HT1080 (cell line): ENCODE measurements around a stretch of chr12.

RAMPAGE:
- cytosol, long total RNA: no peak
- long total RNA: no peak
- nucleus, long total RNA: no peak
Measured at GRCh38 chr12:93237136-93237723, 140.5 kb upstream of the NUDT4 start.

RAMPAGE:
- cytosol, long total RNA: no peak
- long total RNA: no peak
- nucleus, long total RNA: no peak
Measured at GRCh38 chr12:93438226-93438695, 3.5 kb downstream of the UBE2N start.

GRCh38 chr12:93571833-93571954, 781 bp upstream of the SOCS2 start:
RAMPAGE:
- cytosol, long total RNA: no peak
- long total RNA: no peak
- nucleus, long total RNA: no peak

GRCh38 chr12:93602865-93603327, 30.4 kb downstream of the SOCS2 start:
RAMPAGE:
- cytosol, long total RNA: no peak
- long total RNA: no peak
- nucleus, long total RNA: no peak

RAMPAGE:
- cytosol, long total RNA: no peak
- long total RNA: no peak
- nucleus, long total RNA: no peak
Measured at GRCh38 chr12:93692677-93693435, 15.7 kb downstream of the CRADD start.

RAMPAGE:
- cytosol, long total RNA: no peak
- long total RNA: no peak
- nucleus, long total RNA: no peak
Measured at GRCh38 chr12:93698461-93699017, 21.4 kb downstream of the CRADD start.

GRCh38 chr12:93701943-93702800, 25.0 kb downstream of the CRADD start:
RAMPAGE:
- cytosol, long total RNA: no peak
- long total RNA: no peak
- nucleus, long total RNA: no peak

GRCh38 chr12:93727815-93728261, 50.7 kb downstream of the CRADD start:
RAMPAGE:
- cytosol, long total RNA: no peak
- long total RNA: no peak
- nucleus, long total RNA: no peak

DNA sequence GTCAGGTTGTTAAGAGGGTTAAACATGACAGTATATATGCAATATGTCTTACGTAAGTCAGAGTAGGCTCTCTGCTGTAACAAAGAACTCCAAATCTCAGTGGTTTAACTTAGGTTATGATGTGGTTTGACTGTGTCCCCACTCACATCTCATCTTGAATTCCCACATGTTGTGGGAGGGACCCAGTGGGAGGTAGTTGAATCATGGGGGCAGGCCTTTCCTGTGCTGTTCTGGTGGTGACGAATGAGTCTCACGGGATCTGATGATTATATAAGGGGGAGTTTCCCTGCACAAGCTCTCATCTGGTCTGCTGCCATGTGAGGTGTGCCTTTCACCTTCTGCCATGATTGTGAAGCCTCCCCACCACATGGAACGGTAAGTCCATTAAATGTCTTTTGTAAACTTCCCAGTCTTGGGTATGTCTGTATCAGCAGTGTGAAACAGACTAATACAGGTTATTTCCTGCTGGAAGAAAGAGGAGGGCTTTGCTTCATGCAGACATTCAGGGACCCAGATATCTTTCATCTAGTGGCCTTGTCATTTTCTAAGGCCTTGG, 96.0 kb downstream of the CRADD start:
RAMPAGE:
- cytosol, long total RNA: start-site peak on the plus strand centred at position 300 of the sequence, 12 bp wide, 45 and 39 reads in 2 replicates
- long total RNA: start-site peak on the plus strand centred at position 317 of the sequence, 44 bp wide, 25 reads
- nucleus, long total RNA: no peak

RAMPAGE:
- cytosol, long total RNA: no peak
- long total RNA: no peak
- nucleus, long total RNA: no peak
Measured at GRCh38 chr12:93785214-93785687, 108.1 kb downstream of the CRADD start.

GRCh38 chr12:93804460-93805000, 127.4 kb downstream of the CRADD start:
RAMPAGE:
- cytosol, long total RNA: no peak
- long total RNA: no peak
- nucleus, long total RNA: no peak

RAMPAGE:
- cytosol, long total RNA: no peak
- long total RNA: no peak
- nucleus, long total RNA: no peak
Measured at GRCh38 chr12:93814408-93815145, 137.4 kb downstream of the CRADD start.

RAMPAGE:
- cytosol, long total RNA: no peak
- long total RNA: no peak
- nucleus, long total RNA: no peak
Measured at GRCh38 chr12:93818866-93819512, 141.8 kb downstream of the CRADD start.

DNA sequence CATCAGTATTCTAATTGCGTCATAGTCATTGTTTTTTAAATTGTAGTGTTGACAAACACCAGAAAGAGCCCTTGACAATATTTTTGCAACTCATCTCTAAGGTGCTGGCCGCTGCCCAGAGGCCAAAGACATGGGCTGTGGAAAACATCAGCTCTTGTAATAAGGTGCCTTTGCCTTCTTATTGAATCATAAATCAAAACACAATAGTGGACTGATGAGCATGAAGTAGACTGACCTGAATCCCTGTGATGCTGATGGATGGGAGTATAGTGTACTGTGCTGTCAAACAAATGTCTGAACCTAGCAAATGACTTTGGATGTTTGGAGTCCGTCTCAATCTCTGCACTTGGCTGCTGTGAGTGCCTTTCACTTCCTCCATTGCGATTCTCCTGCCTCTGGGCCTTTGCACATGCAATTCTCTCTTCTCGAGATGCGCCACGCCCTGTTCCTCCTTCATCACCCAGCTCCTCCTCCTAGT, 171.1 kb downstream of the CRADD start:
RAMPAGE:
- cytosol, long total RNA: no peak
- long total RNA: no peak
- nucleus, long total RNA: no peak

GRCh38 chr12:94207696-94208789, 59.7 kb downstream of the PLXNC1 start:
RAMPAGE:
- cytosol, long total RNA: no peak
- long total RNA: no peak
- nucleus, long total RNA: no peak

GRCh38 chr12:94262859-94263632, 114.7 kb downstream of the PLXNC1 start:
RAMPAGE:
- cytosol, long total RNA: no peak
- long total RNA: no peak
- nucleus, long total RNA: no peak

GRCh38 chr12:94270753-94271045, 122.3 kb downstream of the PLXNC1 start:
RAMPAGE:
- cytosol, long total RNA: no peak
- long total RNA: no peak
- nucleus, long total RNA: no peak

GRCh38 chr12:94618904-94619353, 31.4 kb downstream of the TMCC3 start:
RAMPAGE:
- cytosol, long total RNA: no peak
- long total RNA: no peak
- nucleus, long total RNA: no peak

GRCh38 chr12:94622290-94622833, 28.0 kb downstream of the TMCC3 start:
RAMPAGE:
- cytosol, long total RNA: no peak
- long total RNA: no peak
- nucleus, long total RNA: no peak

DNA sequence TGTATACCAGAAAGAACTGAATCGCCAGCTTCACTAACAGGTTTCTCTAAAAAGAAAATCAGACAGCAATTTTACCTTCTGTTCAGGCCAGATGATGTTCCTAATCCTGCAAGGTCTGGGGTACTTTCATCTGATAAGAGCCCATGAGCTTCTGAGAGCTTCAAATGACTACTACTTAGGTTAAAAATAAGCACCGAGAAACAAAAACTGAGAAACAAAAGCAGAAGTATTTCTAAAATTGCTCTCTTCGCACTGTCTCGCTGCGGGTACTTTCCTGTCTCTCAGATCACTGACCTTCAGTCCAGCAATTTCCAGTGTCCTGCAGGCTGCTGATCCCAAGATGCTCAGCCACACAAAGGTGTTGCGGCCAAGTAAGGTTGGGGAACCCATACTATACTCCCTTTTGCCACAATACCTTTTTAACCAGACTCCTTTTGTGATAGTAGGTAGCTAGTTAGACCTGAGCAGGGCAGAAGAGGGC, 167.7 kb upstream of the TMCC3 start:
RAMPAGE:
- cytosol, long total RNA: no peak
- long total RNA: no peak
- nucleus, long total RNA: no peak